AG09309 (cell line): Measurements from ENCODE around the gene SLC23A2.

DNA sequence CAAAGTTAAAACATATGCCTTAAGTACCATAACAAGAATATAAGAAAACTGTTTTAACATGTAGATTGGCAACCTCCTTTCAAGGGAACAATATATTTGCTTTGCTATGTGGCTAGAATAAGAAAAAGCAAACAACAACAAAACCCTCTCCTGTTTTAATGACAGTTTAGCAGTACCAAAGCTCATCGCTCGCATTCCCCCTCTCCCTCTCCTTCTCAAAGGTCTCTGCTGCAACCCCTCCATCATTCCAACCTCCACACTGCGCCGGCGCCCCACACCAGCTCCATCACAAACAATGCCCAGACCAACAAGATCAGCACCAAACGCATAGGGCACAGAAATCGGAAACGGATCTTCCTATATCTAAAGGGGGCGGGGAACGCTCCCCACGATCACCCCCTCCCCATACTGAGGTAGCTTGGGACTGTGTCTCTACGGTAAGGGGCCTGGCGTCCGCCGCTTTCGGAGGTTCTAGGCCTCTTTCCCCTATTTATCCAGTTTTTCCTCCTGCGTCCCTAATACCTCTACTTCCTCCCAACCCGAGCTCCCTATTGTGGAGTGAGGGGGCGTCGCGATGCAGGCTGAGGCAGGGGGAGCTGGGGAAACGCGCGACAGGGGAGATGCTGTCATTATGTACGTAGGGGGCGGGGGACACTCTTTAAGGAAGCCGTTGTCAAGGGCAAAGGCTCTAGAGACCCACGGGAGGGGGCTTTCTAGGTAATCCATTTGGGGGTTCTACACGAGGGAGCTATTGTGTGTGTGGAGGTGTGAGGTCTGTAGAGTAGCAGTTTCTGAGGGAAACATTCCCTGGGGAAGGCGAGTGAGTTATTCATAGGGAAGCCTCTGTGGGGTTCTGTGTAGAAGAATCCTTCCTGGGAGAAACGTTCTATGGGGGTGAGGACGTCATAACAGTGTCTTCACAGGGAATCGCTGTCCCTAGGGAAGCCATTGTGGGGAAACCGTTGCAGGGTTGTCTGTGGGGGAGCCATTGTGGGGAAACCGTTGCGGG lies 895 bp downstream of the DNAAF9 start:
- RRBS = no CpG with 5 or more reads among the region's 36 CpGs

DNA sequence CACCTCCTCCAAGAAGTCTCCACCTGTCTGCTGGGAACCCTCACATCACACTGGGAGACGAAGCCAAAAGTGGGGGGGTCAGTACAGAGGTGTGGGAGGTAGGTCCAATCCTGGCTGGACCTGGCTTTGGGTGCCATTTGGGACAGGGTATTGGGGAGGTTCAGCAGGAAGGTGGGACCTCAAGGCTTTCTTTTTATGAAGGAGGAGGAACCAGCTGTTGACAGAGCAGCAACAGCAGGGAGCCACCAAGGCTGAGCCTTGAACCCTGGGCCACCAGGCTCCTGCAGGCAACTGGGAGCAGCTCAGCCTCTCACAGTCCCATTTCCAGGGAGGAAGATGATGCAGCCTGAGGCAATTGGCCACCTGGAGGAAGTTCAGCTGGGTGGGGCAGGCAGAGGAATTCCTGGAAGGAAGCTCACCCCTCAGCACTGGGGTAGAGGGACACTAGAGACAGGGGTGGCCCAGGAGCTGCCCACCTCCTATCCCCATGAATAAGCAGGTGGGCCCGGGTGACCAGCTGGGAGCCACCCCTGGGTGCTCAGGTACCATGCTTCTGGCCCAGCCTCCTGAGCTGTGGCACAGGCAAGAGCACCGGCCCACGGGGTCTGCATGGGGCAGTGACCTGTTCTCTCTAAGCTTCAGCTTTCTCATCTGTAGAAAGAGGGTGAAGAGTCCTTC lies 3.7 kb upstream of the HSPA12B start:
- RRBS = 82% methylated on average over 2 of the region's 4 CpGs

- RRBS = no CpG with 5 or more reads among the region's 5 CpGs
Observed at GRCh38 chr20:3754774-3755185, 12.8 kb downstream of the ADISSP start.

DNA sequence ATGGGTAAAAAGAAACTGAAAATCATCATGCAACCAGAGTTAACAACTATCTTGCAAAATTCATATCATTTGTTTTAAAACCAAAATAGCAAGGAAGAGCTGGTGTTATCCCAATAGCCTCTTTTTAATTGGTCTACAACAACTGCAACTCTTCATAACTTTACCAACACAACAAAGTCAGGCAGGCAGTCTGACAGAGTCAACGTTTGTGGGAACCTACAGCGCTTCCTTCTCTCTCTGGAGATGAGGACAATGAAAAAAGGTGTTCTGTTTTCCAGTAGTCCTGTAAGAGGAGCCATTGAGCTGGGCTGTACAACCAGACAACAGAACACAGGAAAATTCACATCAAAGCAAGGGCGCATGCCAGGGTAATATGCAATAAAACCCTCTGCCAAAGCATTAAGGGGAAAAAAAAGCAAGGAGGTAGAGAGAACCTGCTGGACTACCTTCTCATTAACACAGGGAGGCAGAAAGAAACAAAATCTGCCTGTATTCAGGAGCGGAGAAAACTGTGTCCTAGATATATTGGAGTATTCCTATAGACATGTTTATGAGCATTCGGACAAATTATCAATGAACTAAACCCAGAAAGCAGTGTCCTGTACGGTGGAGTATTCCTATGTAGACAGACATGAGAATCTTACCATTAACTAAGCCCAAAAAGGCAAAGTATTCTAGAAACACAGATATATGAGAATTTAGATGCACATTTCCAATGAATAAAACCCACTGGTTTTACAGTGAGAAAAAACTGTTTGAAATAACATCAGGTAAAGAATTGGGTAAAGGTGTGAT lies 1.3 kb downstream of the RNF24 start:
- RRBS = no CpG with 5 or more reads among the region's 6 CpGs

GRCh38 chr20:4018275-4018914 lies 3.0 kb upstream of the RNF24 start:
- RRBS = no CpG with 5 or more reads among the region's 6 CpGs

DNA sequence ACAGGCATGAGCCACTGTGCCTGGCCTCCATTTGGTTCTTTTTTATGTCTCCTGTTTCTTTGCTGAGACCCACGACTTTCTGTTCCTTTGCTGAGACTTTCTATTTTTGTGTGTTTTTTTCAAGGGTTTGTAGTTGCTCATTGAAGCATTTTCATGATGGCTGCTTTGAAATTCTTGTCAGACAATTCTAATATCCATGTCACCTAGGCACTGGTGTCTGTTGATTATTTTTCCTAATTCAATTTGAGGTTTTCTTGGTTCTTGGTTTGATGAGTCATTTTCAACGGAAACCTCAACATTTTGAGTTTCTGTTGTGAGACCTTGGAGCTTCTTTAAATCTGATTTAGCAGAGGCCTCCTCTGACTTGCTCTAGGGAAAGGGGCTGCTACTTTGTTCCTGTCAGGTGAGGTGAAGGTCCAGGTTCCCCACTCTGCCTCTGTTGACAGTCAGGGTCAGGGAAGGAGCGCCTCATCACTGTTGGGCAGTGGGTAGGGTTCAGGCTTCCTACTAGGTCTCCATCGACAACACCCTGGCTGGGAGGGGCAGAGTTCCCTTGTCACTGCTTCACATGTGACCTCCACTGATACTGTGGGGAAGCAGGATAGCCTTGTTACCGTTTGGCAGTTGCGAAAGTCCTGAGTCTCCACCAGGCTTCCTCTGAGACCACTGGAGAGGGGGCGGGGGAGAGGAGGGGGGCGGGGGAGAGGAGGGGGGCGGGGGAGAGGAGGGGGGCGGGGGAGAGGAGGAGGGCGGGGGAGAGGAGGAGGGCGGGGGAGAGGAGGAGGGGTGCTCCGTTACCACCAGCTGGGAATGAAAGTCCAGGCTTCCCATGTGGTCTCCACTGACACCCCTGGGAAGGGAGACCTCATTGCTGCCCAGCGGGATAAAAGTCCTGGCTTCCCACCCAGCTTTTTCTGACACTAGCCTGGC lies 66.0 kb upstream of the SMOX start:
- RRBS = no CpG with 5 or more reads among the region's 14 CpGs

DNA sequence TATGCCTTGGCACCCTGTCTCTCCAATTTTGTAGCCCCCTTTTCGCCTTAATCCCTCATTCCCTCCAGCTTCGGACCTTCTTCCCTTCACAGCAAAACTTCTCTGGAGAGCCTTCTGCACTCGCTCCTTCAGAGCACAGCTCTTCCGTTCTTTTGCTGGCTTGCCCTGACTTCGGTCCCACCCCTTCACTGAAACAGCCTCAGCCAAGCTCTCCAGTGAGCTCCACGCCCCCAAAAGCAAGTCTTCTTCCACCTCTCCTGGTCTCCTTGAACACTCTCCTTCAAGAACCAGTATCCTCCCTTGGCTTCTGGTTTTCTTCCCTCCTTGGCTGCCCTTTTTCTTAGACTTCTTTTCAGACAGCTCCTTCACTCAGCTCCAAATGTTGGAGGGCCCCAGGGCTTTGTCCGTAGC lies 1.5 kb downstream of the SMOX start:
- RRBS = no CpG with 5 or more reads among the region's 7 CpGs

GRCh38 chr20:4153236-4153651 lies 4.6 kb downstream of the SMOX start:
- RRBS = no CpG with 5 or more reads among the region's 4 CpGs

DNA sequence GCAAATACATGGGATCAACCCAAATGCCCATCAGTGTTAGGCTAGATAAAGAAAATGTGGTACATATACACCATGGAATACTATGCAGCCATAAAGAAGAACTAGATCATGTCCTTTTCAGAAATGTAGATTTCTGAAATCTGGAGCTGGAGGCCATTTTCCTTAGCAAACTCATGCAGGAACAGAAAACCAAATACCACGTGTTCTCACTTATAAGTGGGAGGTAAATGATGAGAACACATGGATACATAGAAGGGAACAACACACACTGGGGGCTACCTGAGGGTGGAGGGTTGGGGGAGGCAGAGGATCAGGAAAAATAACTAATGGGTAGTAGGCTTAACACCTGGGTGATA lies 153.5 kb upstream of the PRNP start:
- RRBS = no CpG with 5 or more reads among the region's 1 CpG

DNA sequence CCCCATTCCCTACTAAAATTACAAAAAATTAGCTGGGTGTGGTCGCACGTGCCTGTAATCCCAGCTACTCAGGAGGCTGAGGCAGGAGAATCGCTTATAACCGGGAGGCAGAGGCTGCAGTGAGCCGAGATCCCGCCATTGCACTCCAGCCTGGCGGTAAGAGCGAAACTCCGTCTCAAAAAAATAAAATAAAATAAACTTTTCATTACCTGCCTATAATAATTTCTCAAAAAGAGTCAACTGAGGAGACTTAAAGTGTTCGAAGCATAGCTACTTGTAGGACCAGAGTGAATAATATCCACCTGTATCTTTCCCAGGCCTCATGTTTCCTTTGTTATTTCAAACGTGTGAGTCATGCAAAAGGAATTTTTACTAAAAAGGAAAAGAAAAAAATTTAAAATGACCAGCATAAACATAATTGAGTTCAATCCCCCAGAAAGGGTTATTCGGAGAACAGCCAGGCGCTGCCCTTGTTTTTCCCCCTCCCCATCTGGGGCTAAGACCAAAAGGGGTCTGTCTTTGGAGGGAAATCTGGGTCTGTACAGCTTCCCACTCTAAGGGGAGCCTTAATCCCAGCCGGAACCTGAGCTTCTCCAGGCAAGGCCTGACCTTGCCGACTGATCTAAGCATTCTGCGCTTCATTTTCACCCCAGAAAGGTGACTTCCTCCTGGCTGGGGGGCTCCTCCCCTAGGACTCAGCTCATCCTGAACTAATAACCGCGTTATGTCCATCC lies 17.5 kb downstream of the PRNP start:
- RRBS = no CpG with 5 or more reads among the region's 18 CpGs

- RRBS = no CpG with 5 or more reads among the region's 10 CpGs
Observed at GRCh38 chr20:4820698-4821218, 2.6 kb downstream of the RASSF2 start.

- RRBS = no CpG with 5 or more reads among the region's 3 CpGs
Observed at GRCh38 chr20:4886571-4887174, 63.3 kb upstream of the RASSF2 start.

GRCh38 chr20:4989366-4990008 lies 11.8 kb downstream of the SLC23A2 start:
- RRBS = no CpG with 5 or more reads among the region's 9 CpGs

DNA sequence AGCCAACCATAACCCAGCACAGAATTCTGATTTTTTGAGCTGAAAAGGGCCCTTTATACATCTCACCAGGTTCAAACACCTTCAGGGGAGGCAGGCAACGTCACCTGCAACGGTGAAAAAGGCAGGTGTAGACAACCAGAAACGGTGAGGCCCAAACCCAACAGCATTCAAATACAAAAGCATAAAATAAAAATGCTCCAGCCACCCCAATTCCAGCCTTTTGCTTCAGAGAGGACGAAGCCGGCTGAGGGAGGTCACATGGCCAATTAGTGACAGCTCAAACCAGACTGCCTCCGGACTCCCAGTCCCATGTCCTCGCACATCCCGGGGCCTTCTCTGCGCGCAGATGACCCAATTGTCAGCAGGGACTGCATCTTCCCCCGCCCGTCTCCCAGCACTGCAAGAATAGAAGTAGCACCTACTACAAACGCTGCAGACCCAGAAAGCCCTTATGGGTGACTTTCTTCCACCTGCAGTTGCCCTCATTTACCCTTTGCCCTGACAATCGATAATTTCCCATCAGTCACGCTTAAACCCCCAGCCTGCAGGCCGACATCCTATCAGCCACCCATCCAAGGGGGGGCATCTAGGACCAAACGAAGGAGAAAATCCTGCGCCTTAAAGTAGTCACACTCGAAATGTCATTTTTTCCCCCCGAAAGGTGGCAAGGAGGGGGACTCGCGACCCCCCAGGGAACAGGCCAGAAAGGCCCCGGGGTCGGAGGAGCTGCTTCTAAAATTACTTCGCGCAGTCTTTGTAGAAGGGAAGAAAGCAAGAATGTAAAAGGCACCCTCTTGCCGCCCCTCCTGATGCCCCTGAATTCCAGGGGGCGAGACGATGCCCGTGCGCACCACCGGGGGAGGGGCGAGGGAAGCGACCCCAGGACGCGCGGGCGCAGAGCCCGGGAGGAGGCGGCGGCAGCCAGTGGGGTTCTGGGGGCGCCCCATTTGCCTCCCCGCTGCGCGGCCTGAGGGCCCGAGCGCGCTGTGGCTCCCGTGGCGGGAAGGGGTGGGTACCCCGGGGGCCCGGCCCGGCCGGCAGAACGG lies 860 bp downstream of the SLC23A2 start:
- RRBS = 4% methylated on average over 9 of the region's 55 CpGs

DNA sequence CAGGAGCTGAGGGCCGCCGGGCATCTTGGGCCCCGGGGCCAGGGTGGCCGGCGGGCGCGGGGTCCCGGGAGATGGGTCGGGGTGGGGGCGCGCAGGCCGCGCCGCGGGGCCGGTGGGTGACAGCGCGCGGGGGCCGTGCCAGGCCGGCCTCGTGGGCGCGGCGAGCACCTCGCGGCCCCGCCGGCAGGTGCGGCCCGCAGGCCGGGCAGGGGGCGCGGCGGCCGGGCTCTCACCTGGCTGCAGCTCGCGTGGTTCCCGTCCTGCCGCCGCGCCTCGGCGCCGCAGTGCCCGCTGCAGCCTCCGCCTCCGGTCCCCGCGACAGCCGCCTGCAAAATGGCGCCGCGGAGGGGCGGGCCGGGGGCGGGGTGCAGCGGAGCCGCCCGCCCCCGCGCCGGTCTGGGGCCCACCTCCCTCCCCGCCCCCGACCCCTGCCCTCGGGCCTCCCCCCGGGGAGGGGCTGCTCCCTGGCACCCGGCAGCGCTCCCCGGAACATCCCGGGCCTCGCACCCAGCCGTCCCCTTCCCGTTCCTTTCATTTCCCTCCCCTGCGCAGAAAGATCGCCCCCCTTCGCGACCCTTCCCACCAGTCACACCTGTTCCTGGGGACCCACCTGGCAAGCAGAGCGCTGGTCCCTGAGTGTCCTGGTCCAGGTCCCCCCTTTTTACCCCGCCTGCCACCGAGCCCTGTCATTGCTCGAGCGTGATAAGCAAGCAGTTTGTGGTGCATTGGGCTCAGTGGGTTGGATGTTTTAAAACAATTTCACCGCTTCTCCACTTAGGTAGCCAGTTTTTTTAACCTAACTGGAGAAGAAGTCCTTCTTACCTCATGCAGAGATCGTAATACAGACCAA lies at the start of gene SLC23A2:
TSS of gene SLC23A2 (minus strand) at position 338 of the 850 bp plus-strand sequence.
- RRBS = 3% methylated on average over 47 of the region's 85 CpGs

DNA sequence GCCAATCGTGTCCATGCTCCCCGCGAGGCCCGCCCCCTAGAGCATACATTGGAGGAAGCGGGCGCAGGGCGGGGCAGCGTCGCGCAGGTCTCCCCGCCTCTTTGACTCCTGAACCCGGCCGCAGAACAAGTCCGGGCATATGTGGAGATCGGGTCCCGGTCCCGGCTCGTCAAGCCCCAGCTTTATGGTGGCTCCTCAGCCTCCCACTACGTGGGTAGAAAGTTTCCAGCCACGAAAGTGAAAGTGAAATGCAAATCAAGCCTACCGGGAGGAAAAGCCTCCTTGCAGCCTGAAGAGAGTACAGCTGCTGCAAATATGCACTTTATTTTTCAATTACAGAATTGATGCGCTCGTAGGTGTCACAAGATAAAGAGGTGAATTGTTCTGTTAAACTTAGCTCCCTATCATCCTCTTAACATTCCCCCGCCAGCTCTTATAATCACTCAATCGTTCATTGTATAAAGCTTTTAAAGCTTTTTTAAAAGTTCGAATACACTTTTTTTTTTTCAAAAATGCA lies 352 bp upstream of the PCNA start:
- RRBS = 0% methylated on average over 4 of the region's 26 CpGs

GRCh38 chr20:5165226-5165889 lies 38.5 kb downstream of the CDS2 start:
- RRBS = no CpG with 5 or more reads among the region's 9 CpGs

DNA sequence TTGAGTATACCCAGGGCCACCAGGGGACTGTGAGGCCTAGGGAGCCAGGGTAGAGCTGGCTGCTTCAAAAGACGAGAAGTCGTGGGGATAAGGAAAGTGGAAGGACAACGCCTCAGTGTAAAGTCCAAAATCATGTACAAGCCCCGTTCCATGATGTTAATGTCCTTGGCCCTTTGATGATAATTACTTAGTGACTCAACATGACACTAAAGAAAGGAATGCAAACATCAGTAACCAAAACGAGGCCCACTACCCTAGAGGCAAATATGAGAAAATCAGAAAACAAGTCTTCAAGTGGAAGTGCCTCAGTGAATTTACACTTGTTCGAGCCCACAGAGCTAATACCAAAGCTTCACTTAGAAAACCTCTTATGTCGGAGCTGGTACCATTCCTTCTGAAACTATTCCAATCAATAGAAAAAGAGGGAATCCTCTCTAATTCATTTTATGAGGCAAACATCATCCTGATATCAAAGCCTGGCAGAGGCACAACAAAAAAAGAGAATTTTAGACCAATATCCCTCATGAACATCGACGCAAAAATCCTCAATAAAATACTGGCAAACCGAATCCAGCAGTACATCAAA lies 96.5 kb downstream of the GPCPD1 start:
- RRBS = no CpG with 5 or more reads among the region's 10 CpGs

- RRBS = no CpG with 5 or more reads among the region's 5 CpGs
Observed at GRCh38 chr20:5572711-5573385, 38.0 kb downstream of the GPCPD1 start.